Measurements from ENCODE around the genes SLC25A23, C3 and GPR108.

GRCh38 chr19:6103148-6103780, 7.0 kb downstream of the RFX2 start:
- PRO-cap, result no peak
- RAMPAGE, long total RNA, result no peak
- RRBS, result no CpG with 5 or more reads among the region's 5 CpGs

GRCh38 chr19:6108236-6109616, 1.6 kb downstream of the RFX2 start:
- PRO-cap, result no peak
- RAMPAGE, long total RNA, result no peak
- RRBS, result 2% methylated on average over 7 of the region's 52 CpGs

GRCh38 chr19:6218420-6218986, 61.3 kb downstream of the MLLT1 start:
- PRO-cap, result no peak
- RAMPAGE, long total RNA, result no peak
- RRBS, result 11% methylated on average over 3 of the region's 14 CpGs

DNA sequence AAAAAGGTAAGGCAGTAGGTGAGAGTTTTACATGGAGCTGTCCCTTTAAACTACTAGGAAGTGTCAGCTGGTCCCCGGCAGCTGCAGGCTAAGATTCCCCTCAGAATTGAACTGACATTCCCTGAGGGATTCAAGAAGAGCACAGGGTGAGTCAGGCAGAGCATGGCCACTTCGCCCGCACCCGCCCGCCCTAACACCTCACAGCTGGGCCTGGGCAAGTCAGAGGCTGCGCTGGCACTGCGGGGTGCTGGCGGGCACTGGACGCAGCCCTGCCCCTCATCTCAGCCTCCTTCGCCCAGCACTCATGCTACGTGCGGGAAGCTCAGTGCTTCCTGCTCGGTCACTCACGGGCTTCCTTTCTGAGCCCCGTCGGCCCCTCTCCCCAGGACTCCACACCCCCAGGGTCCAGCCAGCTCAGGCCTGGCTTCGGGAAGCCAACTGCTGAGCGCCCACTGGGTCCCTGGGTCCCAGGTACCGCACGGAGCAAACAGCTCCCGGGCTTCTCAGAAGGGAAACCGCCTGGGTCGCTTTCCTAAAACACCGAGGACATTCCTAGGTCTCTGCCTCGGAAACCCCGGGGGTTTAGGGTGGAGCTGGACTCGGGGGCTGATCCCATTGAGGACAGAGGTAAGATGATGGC, 56.8 kb downstream of the MLLT1 start:
- PRO-cap, result no peak
- RAMPAGE, long total RNA, result no peak
- RRBS, result 68% methylated on average over 6 of the region's 27 CpGs

DNA sequence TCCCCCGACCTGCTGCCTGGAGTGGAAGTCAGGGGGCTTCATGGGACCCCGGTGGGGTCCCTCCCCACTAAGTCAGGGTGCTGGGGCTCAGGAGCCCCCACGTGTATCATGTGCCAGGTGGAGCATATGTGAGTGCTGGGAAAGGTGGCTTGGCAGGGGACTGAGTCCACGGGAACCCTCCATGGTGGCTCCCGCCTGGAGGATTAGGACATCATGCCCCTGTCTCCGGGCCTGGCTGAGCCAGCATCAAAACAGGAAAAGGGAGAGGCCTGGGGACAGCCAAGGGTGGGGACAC, 363 bp upstream of the PSPN start:
- PRO-cap, result no peak
- RAMPAGE, long total RNA, result no peak
- RRBS, result no CpG with 5 or more reads among the region's 6 CpGs

DNA sequence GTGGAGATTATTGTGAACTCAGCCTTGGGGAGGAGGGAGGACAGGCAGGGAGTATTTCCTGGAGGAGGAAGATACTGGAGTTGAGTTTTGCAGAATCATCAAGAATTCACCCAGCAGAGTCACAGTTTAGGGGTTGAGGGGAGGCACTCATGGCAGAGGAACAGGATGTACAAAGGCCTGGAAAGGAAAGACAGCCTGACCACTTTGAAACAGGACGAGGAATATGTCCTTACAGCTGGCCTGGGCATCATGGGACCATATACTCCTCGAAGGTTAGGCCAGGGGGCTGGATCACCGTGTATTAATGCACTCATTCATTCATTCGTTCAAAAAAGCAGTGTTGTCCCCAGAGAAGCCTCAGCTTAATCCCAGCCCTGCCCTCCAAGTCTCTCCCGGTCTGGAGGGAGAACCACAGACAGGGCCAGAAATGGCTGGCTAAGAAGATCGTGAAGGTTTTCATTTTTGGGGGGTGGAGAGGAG, 571 bp downstream of the GTF2F1 start:
- PRO-cap, result no peak
- RAMPAGE, long total RNA, result no peak
- RRBS, result no CpG with 5 or more reads among the region's 6 CpGs

DNA sequence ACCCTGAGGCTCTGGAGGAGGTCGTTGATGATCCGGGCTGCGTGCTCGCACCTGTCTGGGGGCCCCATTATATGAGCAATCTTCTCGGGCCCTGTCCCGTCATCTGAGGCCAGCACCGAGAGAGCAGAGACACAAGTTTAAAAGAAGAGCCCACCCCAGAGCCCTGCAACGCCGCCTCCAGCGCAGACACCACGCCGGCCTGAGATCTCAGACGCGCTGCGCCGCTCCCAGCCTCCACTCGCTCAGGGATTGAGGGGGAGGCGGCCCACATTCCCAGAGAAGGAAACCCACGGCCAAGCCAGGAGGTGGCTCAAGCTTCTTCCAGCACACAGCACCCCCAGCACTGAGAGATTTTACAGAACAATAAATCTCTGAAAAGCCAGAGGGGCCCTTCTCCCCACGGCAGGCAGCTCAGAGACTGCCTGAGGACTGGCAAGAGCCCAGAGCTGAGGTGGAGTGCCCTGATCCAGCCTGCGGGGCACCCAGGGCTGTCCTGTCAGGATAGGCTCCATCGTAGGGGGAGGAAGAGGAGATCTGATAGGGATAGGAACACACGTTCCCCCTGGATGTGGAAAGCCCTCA, 7.5 kb downstream of the KHSRP start:
- PRO-cap, result no peak
- RAMPAGE, long total RNA, result no peak
- RRBS, result no CpG with 5 or more reads among the region's 23 CpGs

- PRO-cap, result no peak
- RAMPAGE, long total RNA, result no peak
- RRBS, result no CpG with 5 or more reads among the region's 12 CpGs
Observed at GRCh38 chr19:6419833-6420549, 4.6 kb downstream of the KHSRP start.

DNA sequence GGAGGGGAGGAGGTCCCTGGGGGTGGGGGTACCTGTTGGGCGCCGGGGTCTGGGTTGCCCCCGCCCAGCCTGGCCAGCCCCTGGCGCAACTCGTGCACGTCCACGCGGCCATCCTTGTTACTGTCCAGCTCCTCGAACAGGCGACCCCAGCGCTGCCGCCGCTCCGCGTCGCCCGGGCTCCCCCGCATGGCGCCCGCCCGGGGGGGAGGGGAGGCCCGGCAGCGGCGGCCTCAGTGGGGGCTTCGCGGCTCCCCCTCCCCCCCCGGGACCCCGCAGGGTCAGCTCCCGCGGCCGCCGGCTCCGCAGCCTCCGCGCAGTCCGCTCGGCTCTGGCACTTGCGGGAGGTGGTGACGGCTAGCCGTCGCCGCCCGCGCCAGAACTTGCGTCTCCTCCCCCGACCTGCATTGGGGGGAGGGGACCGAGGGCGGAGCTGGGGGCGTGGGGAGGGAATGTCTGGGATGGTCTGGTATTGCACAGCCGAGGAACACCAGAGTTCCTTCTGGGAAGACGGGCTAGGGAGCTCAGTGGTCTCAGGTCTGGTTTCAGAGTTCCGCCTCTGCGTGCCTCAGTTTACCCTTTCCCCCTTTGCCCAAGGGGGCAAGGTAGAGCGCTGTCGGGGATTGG, at the start of gene SLC25A23:
Gene SLC25A23 (minus strand): TSS at position 352 of the 624 bp plus-strand sequence.
- PRO-cap, result bidirectional peak, plus-strand start at position 449 of the sequence, minus-strand start at position 320 of the sequence
- RAMPAGE, long total RNA, result no peak
- RRBS, result under 1% methylated on average over 9 of the region's 55 CpGs

GRCh38 chr19:6460065-6461053, 767 bp upstream of the SLC25A23 start:
- PRO-cap, result no peak
- RAMPAGE, long total RNA, result no peak
- RRBS, result no CpG with 5 or more reads among the region's 66 CpGs

DNA sequence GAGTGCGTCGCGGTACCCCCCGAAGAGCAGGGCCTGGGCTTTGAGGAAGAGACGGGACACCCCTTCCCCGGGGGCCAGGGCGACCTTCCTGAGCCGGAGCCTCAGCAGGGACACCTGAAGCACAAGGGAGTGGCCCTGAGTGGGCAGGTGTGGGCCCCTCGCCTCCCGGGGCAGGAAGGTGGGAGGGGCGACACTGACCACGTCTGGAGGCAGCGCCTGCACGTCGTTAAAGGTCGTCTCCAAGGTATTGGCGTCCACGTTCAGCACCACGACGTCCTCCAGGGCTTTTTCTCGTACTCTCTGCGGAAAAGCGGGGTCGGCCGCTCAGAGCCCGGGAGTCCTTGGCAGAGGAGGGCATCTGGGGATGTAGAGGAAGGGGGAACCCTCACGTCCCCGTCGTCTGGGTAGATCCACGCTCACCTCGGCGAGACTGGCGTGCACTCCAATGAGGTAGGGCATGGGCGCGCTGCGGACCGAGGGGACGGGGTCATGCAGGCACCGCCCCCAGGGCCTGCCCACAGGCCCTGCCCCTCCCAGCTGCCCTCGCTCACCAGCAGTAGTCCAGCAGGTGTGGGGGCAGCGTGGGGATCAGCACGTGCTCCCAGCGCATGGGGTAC, 6.2 kb downstream of the DENND1C start:
- PRO-cap, result no peak
- RAMPAGE, long total RNA, result no peak
- RRBS, result 27% methylated on average over 9 of the region's 43 CpGs

DNA sequence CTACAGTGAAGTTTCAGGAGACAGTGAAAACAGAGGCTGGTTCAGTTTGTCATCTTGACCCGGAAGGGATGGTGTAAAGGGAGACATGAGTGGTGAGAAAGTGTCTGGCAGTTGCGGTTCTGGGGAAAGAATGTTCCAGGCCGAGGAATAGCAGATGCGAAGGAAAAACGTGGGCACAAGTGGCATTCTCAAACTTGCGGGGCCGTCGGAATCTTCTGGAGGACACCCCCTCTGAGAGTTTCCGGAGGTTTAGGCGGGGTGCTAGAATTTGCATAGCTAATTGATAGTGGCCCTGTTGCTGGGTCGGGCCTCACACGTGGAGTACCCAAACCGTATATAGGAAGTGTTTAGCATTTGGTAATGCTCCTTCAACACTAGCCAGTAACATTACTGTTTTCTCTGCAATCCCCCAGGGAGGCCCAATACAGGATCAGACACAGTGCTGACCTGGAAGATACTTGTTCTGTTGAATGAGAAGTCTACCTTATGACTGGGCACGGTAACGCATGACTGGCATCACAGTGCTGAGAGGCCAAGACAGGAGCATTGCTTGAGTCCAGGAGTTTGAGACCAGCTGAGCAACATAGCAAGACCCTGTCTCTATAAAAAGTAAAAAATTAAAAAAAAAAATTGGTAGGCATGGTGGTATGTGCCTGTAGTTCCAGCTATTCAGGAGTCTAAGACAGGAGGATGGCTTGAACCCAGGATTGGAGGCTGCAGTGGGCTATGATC, 2.7 kb upstream of the TNFSF9 start:
- PRO-cap, result no peak
- RAMPAGE, long total RNA, result no peak
- RRBS, result no CpG with 5 or more reads among the region's 15 CpGs

DNA sequence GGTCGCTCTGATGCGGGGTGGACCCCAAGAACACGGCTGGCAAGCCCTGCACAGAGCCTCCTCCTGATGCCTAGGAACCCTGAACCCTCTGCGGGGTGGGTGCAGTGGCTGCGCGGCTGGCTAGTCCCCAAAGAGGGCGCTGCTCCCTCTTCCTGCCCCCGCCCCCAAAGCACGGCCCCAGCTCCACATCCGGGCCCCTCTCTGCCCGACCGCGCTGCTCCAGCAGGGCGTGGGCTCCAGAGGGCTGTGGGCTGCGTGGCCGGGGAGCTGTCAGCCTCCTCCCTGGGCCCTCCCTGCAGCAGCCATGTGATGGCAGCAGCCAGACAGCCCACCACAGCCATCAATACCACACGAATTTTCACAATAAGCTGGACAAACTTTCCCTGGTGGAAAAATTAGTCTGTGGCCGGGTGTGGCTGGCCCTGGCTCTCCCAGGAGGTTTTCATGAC, 21.1 kb downstream of the TNFSF9 start:
- PRO-cap, result no peak
- RAMPAGE, long total RNA, result no peak
- RRBS, result 4% methylated on average over 7 of the region's 18 CpGs

DNA sequence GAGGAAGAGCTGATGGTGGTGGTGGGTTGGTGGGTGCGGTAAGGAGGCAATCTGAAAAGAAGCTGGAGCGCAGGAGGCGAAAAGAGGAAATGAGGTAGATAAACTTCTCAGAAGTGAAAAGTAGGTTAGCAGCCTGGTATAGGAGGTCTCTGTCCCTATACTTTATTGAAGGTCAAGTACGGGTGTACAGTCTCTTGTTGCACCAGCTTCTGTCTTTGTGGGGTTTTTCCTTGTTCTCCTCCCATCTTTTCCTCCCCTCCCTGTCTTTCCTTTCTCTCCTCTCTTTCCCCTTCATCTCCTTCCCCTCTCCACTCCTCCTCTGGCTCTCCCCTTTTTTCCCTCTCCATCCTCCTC, 15.5 kb downstream of the TNFSF14 start:
- PRO-cap, result no peak
- RAMPAGE, long total RNA, result no peak
- RRBS, result no CpG with 5 or more reads among the region's 4 CpGs

GRCh38 chr19:6720374-6721297, at the start of gene C3:
Gene C3 (minus strand): TSS chr19:6720650.
- PRO-cap, result unidirectional peak, minus-strand start at chr19:6720650
- RAMPAGE, long total RNA, result start-site peak on the minus strand at chr19:6720522-6720713, 896 and 70 reads in 2 replicates
- RRBS, result no CpG with 5 or more reads among the region's 4 CpGs

DNA sequence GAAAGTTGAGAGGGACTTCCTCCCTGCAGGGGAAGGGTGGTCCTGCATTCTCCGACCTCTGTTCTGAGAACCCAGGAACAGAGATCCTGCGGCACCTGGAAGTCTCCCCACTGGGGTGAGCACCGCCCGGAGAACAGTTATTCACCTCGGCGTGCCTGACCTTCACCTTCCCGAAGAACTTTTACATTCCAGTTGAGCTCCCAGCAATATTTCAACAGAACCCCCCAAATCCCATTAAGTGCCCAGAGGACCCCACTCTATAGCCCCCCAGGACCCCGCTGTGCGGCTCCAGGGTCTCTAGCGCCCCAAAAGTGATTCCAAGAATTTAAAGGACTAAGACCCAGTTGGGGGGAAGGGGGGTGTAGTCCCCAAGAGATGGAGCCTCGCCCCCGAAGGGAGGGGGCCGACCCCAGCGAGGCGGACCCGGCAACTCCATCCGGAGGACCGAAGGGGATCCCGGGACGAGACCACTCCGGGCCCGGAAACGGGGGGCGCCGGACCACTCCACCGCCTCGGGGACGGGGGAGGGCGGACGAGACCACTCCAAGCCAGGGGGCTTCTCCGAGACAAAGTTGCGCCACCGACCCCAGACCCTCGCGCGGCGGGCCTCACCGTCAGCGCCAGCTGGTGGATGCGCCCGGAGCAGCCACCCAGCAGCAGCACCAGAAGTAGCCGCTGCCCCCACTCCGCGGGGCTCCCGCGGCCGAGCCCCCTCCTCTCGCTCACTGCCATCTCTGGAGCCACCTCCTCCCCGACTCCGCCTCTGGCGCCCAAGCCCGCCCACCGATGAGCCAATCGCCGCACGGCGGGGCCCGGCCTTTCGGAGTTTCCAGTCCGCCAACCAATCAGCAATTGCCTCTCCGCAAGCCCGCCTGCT, at the start of gene GPR108:
Gene GPR108 (minus strand): TSS at position 736 of the 877 bp plus-strand sequence.
- PRO-cap, result unidirectional peak, minus-strand start at position 727 of the sequence
- RAMPAGE, long total RNA, result no peak
- RRBS, result under 1% methylated on average over 4 of the region's 62 CpGs

DNA sequence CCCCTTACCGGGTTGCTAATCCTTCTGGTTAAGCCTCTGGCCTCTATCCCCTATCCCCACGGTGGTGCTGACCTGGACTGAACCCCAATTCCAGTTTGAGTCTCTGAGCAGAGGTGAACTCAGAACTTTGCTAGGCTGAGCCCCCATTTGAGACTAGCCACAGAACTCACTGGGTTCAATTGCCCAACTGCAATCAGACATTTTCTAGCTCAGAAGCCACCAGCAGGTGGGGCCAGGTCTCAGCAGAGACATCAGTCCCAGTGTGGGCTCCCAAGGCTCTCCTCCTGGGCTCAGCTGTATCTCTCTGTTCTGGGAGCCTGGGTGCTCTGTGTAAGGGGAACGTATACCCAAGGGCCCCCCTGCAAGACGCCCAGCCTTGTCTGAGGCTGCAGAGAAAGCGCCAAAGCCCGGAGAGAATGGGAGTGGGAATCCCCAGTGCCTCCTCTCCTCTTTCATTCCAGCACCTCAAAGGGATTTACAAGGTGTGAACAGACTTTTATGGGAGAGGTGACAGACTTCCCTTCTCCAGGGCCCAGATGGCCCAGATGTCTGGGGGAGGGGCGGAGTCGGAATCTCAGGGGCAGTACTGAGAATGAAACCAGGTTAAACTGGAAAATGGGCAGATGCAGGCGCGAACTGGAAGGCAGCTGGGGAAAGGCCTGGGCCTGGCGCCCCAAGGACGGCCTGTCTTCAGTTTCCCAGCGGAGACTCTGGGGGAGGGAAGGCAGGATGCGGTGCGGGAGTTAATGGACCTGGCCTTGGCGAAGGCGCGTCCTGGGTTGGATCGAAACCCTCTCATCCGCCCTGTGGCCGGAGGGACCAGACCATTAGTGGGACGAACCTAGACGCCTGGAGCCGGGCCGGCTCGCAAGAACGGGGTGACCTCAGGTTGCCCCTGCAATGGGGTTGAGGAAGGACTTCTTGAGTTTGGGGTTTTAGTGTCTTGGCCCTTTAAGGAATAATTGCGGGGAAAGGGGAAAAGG, 778 bp upstream of the TRIP10 start:
- PRO-cap, result no peak
- RAMPAGE, long total RNA, result no peak
- RRBS, result 5% methylated on average over 2 of the region's 28 CpGs

DNA sequence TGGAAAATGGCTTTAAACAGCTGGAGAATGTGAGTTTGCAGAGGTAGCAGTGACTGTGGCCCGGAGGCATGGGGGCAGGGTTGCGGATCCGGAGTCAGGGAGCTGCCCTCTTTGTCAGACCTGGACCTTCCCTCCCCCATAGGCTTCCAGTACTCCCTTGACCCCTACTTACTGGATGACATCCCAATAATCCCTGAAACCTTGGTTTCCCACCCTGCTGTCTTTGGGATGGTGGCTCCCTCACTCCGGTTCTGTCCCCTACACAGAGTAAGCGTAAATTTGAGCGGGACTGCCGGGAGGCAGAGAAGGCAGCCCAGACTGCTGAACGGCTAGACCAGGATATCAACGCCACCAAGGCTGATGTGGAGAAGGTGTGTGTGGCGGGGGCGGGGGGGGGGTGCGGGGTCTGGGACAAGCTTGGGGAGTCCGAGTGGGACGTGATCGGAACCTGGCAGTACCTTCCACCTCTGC, 3.8 kb downstream of the TRIP10 start:
- PRO-cap, result no peak
- RAMPAGE, long total RNA, result no peak
- RRBS, result 60% methylated on average over 1 of the region's 15 CpGs

GRCh38 chr19:6753108-6754163, 13.8 kb downstream of the SH2D3A start:
- PRO-cap, result no peak
- RAMPAGE, long total RNA, result no peak
- RRBS, result 19% methylated on average over 12 of the region's 64 CpGs

DNA sequence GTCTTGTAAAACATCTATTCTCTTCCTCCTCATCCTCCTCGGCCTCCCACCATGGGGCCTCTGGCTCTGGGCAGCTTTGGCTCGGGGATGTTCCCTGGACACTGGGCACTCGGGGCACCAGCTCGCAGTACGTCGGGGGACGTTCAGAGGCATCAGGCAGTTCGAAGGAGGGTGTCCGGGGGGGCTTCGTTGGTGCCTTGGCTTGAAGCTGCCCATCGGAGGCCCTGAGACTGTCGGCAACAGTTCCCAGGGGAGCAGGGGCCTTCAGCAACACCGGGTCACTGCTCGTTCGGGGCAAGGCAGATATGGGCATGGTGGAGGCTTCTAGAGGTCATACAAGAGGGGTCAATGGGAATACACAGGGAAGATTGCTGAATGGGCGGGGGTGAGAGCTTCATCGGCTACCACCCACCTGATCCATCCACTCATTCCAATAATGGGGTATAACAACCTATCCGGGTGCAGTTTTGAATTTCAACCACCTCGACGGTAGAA, 12.2 kb downstream of the SH2D3A start:
- PRO-cap, result no peak
- RAMPAGE, long total RNA, result no peak
- RRBS, result 94% methylated on average over 3 of the region's 20 CpGs

Data from lung (tissue), 4 donors.